Sternocleidomastoid (tissue), 1 donor: ENCODE data around the gene CBLN1.

GRCh38 chr16:46711186-46711488 lies 21.7 kb downstream of the ORC6 start:
- PRO-cap: no peak

- PRO-cap: no peak
Measured at GRCh38 chr16:46762889-46763621, 14.9 kb upstream of the MYLK3 start.

DNA sequence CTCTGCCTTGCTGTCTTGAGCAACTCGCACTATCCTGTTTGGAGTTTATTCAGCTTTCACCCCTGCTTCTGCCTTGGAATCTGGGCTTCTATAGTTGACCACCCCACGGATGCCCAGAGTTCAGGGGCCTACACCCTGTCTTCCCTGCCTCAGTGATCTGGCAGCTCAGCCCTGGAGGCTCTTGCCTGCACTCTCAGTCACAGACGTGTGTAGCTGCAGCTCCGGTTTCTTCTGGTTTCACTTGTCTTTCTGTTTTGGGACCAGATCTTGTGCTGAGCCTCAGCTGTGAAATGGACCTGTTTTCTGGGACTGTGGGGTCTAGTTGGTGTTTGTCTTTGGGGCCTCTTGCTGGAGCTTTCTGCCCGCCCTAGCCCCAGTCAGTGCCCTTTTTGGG lies 5.8 kb downstream of the GPT2 start:
- PRO-cap: no peak

DNA sequence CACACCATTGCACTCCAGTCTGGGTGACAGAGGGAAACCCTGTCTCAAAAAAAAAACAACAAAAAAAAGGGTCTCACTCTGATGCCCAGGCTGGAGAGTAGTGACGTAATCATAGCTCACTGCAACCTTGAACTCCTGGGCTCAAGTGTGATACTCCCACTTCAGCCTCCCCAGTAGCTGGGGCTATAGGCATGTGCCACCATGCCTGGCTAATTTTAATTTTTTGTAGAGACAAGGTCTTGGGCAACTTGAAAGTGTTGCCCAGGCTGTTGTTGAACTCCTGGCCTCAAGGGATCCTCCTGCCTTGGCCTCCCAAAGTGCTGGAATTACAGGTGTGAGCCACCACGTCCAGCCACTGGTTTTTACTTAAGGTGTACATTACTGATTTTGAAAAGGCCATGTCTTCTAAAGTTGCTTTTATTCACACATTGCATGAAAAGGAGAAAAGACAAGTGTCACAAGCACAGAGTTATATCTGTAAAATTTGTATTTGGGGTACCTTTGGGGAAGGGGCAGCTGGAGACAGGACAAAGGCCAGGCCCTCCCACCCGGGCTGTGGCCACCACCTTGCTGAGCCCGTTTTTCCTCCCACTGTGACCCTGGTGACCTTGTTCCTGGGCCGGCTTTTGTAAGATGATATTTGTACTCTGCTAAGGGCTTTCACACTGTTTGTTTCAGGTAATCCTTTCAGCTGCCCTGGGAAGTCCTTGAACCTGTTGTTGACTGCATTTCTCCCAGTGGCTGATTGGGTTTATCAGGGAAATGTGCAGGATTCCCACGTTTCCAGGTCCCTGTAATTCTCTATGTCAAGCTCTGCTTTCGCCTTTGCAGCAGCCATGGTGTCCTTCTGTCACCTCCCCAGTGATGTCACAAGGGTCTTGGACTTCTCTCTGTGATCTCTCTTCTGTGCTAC lies 11.6 kb downstream of the GPT2 start:
- PRO-cap: no peak

- PRO-cap: no peak
Measured at GRCh38 chr16:46956320-46957472, 16.8 kb downstream of the DNAJA2 start.

GRCh38 chr16:46976452-46977011 lies 3.1 kb upstream of the DNAJA2 start:
- PRO-cap: no peak

DNA sequence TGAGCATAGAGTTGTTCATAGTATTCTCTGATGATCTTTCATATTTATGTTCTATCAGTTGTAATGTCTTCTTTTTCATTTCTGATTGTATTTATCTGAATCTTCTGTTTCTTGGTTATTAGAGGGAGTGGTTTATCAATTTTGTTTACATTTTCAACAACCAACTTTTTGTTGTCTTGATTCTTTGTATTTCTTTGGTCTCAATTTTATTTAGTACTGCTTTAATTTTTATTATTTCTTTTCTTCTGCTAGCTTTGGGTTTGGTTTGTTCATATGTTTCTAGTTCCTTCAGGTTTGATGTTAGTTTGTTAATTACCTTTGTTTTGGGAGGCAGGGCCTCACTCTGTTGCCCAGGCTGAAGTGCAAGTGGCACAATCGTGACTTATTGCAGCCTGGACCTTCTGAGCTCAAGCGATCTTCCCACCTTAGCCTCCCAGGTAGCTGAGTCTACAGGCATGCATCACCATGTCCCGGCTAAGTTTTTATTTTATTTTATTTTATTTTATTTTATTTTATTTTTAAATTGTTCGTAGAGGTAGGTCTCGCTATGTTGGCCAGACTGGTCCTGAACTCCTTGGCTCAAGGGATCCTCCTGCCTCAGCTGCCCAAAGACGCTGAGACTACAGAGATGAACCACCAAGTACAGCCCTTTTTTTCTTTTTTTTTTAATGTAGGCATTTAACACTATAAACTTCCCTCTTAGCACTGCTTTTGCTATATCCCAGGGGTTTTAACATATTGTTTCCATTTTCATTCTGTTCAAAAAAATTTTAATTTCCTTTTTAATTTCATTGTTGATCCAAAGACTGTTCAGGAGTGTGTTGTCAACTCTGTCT lies 152.1 kb upstream of the NETO2 start:
- PRO-cap: no peak

GRCh38 chr16:47420560-47421125 lies 40.2 kb downstream of the ITFG1 start:
- PRO-cap: no peak

DNA sequence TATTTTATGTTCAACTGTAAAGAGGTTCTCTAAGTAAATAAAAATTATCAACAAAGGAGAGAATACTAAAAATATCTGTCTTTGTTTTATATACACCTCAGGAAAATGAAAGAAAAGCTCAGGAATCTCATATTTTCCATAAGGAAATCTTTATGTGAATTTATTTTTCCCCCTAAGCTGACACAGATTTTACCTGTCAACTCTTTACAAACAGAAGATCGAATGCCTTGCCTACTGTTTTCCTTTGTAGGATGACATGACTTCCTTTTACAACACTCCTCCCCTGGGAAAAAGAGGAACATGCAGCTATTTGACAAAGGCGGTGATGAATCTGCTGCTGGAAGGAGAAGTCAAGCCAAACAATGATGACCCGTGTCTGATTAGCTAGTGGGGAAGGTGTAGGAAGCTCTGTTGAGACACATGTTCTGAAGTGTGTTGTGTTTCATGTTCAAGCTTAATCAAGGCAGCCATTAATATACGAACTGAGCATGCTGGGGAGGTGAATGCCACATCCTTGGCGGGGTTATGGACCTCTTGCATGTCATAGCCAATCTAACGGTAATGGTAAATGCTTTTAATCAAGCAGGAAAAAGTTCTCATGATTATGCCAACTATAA lies 238.0 kb downstream of the PHKB start:
- PRO-cap: no peak

DNA sequence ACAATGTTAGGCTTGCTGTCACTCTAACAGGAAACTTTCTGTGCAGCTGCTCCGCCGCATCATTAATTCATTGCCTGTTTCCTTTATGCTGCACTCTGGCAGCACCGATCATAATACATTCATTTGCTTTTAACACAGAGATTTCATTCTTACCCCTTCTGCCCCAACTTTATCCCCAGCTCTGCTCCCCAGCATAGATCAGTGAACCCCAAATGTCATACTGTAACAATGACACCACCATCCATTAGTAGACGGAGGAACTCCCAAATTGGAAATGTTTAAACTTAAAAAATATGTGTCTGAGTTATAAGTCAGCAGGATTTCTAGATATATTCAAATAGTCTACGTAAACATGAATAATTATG lies 110.2 kb downstream of the ABCC12 start:
- PRO-cap: no peak

DNA sequence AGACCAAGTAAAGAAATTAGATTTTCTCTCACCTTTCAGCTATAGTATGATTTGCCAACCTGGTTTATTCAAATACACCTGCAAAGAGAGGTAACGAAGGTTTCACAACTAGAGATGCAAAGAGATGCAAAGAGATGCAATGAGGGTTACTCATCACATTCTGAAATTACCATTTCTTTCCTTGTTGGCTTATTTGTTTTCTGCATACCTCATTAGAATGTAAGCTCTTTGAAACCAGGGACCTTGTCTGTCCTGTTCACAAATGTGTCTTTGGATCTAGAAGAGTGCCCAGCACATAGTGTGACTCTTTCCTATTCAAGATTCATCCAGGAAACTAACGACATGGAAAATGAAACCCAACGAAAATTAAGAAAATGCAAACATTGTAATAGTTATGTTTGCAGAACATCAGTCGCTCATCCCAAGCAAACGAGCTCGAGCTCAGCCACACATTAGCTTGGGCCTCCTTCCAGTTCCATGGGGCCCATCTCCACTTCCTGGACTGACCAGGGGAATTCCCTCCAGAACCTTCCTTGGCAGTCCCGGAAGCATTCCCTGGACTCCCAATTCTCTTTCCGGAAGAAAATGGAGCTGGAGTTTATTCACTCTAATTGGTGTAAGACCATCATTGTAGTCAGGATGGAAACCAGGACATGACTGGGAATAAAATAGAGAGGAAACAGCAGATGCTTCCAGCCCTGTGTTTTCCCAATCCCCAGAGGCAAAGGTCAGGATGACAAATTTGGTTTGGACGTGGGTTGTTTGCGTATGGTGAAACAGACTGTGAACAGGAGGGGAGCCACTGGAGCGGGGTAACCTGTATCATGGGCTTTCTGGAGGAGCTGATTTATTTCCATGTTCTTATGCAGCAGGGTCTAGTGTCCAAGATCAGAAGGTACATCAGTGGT lies 8.7 kb upstream of the LONP2 start:
- PRO-cap: no peak

DNA sequence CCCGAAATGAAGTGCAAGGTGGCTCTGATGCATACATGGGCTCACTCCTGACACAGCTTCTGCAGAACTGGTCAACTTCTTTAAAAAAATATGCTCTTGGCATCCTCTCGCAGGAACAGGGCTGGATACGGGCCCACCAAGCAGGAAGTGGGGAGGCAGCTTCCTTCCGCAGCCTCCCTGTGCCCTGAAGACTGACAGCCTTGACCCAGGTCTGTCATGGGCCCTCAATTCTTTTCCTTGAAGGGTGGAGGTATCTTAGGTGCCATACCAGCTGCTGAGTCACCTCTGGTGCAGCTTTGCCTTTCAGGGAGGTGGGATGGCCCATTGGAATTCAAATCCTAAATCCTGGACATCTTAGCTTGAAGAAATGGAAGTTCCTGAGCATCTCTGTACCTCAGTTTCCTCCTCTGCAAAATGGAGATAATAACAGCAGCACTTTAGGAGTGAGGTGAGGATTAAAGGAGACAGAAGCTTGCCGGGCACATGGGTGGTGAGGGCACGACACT lies 73.1 kb downstream of the N4BP1 start:
- PRO-cap: no peak

- PRO-cap: no peak
Measured at GRCh38 chr16:48603217-48603570, 6.8 kb downstream of the N4BP1 start.

DNA sequence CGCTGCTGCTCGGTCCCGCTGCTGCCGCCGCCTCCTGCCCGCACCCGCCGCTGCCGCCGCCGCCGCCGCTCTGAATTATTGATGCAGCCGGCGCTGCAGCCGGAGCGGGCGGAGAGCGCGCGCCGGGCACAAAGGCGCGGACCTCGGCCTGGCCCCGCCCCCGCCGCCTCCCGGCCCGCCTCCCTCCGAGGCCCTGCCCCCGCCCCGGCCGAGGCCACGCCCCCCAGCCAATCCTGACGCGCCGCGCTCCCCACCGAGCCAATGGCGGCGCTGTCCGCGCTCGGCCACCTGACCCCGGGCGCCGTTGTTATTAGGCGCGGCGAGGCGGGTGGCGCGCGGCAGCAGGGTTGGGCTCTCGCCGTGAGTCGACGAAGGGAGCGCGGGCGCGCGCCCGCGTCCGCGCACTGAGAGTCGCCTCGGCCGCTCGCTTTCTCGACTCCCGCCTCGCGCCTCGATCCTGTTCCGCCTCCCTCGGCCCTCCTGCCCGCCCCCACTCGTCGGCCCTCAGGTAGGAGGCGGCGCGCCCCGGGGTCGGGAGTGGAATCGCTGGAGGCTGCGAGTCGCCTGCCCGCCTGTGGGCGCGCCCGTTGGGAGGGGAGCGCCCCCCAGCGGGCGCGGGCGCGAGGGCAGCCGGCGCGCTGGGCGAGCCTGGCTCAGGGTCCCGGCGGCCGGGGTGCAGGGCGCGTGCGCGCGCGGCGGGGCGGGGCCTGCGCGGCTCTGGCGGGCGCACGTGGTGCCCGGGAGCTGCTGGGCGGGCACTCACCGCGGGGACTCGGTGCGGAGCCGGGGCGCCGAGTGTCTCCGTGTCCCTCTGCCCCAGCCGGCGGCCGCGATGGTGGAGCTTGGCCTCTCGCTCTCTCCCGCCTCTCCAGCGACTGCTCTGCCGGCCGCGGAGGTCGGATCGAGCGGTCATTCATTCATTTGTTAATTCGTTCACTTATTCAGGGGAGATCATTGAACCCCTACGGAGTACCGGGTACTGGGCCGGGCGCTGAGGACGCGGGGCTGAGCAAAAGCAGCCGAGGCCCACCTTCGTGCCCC lies at the start of gene CBLN1:
Gene CBLN1 (minus strand): TSS at position 114 of the 1,041 bp plus-strand sequence.
- PRO-cap: bidirectional peak, plus-strand start at position 313 of the sequence, minus-strand start at position 72 of the sequence

- PRO-cap: no peak
Measured at GRCh38 chr16:49527900-49529015, 154.7 kb downstream of the C16orf78 start.

DNA sequence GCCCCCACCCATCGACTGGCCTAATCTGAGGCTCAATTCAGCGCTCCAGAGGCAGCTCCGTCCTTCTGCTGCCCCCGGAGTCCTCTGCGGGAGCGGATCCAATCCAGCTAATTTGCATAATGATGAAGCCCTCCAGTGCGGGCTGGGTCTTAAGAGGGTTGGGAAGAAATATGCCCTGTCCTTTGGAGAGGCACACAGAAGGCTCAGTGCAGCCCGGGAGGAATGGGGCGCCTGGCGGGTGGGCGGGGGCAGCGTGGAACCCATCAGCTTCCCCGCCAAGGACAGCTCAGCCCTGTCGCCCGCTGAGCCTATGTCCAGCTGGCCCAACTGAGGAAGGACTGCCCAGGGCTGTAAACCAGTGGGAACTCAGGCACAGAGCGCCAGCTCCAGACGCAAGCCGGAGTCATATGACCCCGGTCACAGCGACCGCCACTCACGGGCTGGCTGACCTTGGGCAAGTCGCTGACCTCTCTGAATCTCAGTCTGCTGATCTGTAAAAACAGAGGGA lies 169.9 kb downstream of the C16orf78 start:
- PRO-cap: no peak

DNA sequence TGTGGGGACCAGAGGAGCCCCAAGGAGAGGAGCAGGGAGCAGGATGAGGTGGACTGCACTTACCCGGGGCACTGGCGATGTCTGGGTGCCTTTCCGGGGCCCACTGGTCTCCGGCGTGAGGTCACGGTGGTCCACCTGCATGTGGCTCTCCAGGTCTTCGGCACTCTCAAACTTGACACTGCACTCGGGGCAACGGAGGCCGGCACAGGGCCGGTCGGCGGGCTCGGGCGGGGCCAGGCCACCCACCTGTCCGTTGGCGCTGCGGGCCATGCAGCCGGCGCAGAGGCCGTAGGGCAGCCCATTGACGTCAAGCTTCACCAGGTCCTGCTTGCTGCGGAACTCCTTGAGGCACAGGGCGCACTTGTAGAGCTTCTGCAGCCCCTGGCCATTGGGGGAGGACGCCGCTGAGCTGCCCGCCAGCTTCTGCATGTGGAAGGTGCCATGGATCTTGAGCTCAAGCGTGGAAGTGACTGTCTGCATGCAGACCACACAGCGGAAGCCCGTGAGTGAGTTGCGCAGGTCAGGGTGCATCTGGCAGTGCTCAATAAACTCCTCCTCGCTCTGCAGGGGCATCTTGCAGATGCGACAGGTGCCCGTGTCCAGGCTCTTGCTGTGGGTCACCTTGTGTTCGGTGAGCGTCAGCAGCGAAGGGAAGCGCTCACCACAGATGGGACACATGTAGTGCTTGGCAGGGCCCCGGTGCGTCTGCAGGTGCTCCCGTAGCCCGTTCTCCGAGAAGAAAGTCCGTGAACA lies 220.1 kb downstream of the ZNF423 start:
- PRO-cap: no peak

DNA sequence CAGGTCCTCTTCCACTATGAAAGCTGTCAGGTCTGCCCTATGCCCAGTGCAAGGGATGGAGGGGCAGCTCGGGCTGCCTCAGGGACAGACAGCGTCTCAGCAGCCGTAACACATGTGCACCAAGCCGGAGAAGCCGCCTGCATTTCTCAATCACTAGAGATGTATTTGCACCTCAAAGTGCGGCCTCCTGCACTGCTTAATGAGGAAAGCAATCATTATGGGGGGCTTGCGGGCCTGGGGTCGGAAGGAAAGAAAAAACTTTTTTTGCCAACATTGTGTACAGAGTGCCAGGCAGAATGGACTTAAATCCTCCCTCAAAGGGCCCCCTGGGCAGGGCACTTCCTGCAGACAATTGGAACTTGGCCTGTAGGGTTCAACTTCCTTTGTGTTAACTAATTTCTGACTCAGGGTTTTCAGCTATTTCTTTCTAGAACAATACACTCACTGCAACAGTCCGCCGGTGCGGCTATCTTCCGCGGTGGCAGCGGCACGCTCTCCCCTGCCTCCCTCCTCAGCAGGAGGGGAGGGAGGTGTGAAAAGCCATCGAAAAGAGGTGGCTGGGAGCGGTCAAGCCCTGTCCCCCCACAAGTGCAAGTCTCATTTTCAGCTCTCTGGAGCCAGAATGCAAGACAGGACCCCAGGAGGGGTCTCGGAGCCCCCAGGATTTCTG lies 101.2 kb downstream of the ZNF423 start:
- PRO-cap: unidirectional peak, plus-strand start at position 449 of the sequence

- PRO-cap: bidirectional peak, plus-strand start at chr16:49855244, minus-strand start at chr16:49855047; bidirectional peak, plus-strand start at chr16:49855740, minus-strand start at chr16:49855531
Measured at GRCh38 chr16:49854979-49855990, 627 bp downstream of the ZNF423 start.

GRCh38 chr16:49856444-49857587 lies 904 bp upstream of the ZNF423 start:
- PRO-cap: no peak